Pulmonary artery (tissue), 1 donor: ENCODE measurements around a stretch of chr1.

GRCh38 chr1:16387146-16387496, 20.1 kb downstream of the SZRD1 start:
- PRO-cap, result no peak

GRCh38 chr1:16513949-16514951, 73.7 kb downstream of the NECAP2 start:
- PRO-cap, result no peak

DNA sequence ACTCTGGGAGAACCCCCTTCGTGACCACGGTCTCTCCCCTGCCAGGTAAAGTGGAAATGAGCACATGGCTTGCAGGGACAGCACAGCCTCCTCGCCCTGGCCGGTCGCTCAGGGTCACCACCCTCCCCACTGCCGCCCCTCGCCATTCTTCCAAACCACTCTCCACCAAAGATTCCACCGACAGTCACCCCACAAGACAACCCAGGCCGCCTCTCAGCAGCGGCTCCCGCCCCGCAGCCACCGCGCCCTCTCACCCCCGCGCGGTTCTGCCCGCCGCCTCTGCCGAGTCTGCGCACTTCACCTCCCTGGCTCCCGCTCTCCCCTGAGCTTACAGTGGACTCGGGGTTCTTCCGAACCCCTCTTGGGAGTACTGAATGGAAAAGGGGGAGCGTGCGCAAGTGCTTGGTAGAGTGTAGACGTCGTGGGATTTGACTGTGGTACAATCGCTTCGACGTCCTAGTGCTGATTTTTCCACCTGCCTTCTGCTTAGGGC, 93.7 kb downstream of the NECAP2 start:
- PRO-cap, result no peak

- PRO-cap, result no peak
These were observed 97.3 kb downstream of the NECAP2 start for GRCh38 chr1:16537790-16538346.

GRCh38 chr1:16540721-16540919, 100.1 kb downstream of the NECAP2 start:
- PRO-cap, result no peak

- PRO-cap, result no peak
These were observed 105.3 kb downstream of the NECAP2 start for GRCh38 chr1:16545821-16546285.

DNA sequence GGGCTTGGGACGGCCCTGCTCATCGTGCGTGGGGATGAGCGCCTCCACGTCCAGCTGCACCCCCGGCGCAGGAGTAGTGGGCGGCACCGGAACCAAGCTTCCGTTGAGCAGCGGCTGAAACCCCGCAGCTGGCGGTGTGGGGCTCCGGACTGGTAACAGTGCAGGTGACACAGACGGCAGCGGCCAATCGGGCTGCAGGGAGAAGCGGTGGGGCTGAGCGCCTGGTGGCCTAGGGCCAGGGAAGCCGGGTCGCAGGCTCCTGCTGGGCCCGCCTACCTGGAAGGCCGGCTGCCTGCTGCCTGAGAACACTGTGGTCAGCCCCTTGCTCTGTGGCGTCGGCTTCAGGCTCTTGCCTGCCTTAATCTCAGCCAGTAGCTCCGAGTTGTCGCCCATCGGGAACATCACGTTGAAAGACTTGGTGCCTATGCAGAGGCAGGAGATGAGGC, 225.2 kb upstream of the CROCC start:
- PRO-cap, result no peak

- PRO-cap, result no peak
These were observed 17.0 kb downstream of the CROCC start for GRCh38 chr1:16938561-16939282.

- PRO-cap, result no peak
These were observed 18.1 kb downstream of the CROCC start for GRCh38 chr1:16939793-16940224.

DNA sequence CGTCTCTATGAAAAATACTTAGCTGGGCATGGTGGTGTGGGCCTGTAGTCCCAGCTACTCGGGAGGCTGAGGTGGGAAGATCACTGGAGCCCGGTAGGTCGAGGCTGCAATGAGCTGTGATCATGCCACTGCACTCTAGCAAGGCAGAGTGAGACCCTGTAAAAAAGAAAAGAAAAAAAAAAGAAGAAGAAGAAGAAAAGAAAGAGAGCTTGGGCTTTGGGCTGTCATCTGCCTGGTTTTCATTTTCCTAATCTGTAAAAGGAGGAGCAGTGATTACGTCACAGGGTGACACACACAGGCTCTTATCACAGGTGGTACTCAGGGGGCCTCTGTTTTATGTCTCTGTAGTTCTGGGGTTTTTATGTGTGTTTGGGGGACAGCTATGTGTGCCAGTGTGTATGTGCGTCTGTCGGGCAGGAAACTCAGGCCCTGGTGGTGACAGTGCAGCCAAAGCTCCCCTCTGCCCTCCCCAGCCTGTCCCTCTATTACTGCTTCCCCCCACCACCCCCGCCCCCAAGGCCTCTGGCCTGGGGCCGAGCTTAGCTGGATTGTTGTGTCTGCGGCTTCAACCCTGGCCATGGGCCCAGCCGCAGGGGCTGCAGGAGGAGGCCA, 13.4 kb downstream of the MFAP2 start:
- PRO-cap, result no peak

GRCh38 chr1:16968962-16969460, 11.4 kb downstream of the MFAP2 start:
- PRO-cap, result no peak

DNA sequence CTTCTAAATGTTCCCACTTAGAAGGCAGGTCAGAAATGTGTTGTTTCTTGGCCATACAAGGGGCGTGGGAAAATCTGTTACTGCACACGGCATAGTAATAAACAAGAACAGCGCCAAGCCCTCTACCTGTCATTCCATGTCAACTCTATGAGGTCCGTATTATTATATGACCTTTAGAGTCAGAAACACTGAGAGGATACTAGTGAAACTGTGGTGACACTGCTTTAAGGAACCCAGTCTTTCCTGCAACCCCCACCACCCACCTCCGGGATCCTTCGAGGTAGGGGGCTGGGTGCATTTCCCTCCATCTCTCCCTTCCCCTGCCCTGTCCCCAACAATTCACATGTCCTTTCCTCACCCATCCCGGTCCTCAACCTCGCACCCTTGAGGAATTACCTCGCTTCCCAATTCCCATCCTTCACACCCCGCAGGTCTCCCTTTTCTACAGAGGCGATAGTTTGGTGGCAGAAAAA, 664 bp downstream of the SDHB start:
- PRO-cap, result no peak

GRCh38 chr1:17192259-17193057, 12.5 kb upstream of the PADI1 start:
- PRO-cap, result no peak

DNA sequence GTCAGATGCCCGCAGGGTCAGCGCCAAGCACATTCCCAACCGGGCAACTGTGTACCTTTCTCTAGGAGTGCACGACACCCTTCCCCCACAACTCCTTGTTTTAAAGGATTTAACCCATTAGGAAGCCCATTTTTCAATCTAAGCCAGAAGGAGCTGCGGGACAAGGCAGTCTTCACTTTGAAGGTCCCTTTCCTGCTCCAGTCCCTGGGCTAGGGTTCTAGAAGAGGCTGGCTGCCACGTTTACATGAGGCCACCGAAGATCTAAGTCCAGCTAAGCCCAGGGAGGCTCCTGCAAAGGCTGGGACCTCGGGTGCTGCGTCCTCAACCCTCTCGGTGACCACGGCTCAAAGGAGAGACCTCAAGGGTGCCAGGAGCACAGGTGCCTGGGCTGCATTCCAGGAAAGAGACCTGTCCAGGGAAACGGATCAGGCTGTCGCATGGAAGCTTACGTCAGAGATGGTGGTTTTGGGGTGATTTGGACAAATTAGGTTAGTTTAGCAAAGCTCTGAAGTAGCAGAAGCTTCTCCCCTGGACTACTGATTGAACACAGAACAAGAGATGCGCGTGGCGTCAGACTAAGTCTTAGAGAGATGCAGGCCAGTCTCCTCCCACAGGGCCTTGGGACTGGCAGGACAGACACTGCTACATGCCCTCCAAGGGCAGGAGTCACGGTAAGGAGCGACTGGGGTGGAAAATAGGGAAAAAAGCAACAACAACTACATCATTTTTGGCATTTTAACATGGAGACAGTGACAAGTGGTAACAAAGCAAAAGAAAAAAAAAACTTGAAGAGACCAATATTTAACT, 32.3 kb downstream of the RCC2 start:
- PRO-cap, result no peak

DNA sequence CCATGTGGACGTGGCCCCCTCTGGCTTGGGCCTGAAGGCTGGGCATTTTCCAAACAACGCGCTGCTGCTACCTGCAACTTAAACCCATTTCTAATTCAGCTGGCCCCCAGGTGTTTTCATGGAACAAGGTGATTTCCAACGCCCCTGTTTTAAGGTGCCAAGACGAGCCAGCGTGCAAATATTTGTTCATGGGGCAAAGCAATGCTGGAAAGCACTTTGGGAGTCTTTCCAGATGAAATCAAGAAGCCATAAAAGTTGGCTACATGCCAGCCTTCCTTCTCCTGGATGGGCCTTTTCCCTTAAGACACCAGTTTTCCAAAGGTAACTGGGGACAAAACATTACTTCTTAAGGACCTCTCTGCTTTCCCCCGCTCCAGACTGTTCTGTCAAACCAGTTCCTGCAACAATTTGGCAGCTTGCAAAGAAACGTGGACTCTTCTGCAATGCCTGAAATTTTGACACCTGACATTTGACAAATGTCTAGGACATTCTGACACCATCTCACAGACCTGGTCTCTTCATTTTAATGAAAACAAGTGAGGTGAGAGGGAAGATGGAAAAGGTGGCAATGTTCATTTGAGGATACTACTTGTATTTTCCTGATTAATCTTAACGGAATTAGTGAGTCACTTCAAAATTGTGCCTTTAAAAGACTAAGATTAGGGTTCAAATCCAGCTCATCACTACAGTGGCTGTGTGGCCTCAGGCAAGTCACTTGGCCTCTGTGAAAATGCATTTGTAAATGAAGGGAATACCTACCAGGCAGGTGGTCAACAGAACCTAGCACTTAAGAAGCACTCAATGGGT, 11.0 kb downstream of the RCC2 start:
- PRO-cap, result no peak

GRCh38 chr1:17516563-17517269, 22.8 kb upstream of the ARHGEF10L start:
- PRO-cap, result no peak

GRCh38 chr1:17525010-17525386, 14.5 kb upstream of the ARHGEF10L start:
- PRO-cap, result no peak

- PRO-cap, result bidirectional peak, plus-strand start at chr1:17567953, minus-strand start at chr1:17567791
These were observed 28.2 kb downstream of the ARHGEF10L start for GRCh38 chr1:17567576-17568180.

GRCh38 chr1:17605364-17605561, 65.8 kb downstream of the ARHGEF10L start:
- PRO-cap, result no peak

DNA sequence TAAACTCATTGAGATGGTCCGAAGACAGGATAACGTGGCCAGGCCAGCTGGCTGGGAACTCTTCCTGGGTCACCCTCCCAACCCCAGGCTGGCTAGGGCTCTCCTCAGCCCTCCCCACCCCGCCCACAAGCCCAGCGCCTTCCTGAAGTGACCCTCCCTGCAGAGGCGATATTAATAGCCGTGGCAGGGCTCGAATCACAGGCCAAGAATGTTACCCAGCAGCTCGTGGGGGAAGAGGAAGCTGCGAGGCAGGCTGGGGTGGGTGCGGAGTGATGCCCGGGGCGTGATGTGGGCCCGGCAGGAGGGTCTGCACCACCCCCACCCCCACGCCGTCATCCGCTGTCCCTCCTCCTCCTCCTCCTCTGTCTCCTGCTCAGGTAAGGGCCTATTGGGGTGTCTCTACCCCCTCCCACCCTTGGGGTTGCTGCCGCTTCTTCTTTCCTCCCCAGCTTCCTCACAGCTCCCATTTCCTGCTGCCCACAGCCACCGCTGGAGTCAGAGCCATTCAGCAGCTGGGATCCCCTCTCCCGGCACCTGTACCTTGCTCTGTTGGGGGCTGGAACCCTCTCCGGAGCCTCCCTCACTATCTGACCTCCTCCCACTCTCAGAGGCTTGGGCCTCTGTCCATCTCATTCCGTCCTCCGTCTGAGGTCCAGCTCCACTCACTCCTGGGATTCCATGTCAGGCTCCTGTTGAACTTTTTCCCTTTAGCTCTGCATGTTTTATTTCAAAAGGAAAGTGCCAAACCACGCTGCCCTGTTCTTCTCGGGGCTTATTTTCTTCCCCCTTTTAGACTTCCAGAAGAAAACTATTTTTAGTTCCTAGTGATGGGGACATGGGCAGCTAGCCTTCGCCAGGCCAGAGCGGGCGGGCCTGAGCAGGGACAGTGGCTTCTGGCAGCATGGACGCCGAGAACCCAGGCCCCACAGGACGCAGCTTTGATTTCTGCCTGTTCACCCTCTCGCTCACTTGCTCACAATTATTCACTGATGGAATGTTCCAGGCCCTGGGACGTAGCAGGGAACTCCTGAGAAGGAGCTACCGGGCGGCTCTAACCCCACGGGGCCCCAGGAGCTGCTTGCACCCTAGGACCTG, 79.0 kb downstream of the ARHGEF10L start:
- PRO-cap, result bidirectional peak, plus-strand start at position 233 of the sequence, minus-strand start at position 66 of the sequence; bidirectional peak, plus-strand start at position 861 of the sequence, minus-strand start at position 680 of the sequence